Neutrophil (primary cell): ENCODE data around the gene ZNF592.

GRCh38 chr15:80250806-80251373 lies 1.1 kb downstream of the CTXND1 start:
- PRO-cap, result no peak

GRCh38 chr15:80978847-80979599 lies 10.6 kb downstream of the MESD start:
- PRO-cap, result no peak

DNA sequence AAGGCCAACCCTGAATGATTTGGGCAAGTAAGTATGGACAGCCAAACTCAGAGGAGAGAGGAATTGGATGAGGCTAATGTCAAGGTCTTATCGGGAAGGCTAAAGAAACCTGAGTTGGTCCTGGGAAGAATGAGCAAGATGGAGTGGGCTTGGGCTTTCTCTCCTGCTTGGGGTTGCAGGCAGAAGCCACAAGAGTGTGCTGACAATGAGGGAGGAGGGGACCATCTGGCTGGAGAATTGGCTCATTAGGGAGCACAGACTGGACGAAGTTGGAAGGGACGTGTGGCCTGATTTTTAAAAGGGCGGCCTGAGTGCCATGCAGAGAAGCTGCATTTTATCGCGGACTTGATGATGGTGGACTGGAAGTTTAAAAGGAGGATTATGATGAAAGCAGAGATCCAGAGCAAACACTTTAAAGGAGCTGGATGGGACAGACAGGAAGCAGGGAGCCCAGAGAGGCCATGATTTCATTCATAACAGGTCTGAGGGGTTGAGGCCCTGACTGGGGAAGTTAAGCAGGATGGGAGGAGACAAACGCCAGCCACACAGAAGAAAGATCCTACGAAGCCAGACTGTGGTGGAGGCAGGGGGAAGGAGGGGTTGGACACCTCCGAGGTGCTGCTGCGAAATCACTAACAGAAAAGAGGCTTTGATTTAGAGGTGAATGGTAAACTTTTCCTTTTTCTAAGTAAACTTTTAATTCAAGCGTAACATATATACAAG lies 23.6 kb downstream of the TLNRD1 start:
- PRO-cap, result no peak

DNA sequence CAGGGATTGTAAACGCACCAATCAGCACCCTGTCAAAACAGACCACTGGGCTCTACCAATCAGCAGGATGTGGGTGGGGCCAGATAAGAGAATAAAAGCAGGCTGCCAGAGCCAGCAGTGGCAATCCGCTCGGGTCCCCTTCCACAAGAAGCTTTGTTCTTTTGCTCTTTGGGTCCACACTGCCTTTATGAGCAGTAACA lies 25.3 kb downstream of the CFAP161 start:
- PRO-cap, result no peak

DNA sequence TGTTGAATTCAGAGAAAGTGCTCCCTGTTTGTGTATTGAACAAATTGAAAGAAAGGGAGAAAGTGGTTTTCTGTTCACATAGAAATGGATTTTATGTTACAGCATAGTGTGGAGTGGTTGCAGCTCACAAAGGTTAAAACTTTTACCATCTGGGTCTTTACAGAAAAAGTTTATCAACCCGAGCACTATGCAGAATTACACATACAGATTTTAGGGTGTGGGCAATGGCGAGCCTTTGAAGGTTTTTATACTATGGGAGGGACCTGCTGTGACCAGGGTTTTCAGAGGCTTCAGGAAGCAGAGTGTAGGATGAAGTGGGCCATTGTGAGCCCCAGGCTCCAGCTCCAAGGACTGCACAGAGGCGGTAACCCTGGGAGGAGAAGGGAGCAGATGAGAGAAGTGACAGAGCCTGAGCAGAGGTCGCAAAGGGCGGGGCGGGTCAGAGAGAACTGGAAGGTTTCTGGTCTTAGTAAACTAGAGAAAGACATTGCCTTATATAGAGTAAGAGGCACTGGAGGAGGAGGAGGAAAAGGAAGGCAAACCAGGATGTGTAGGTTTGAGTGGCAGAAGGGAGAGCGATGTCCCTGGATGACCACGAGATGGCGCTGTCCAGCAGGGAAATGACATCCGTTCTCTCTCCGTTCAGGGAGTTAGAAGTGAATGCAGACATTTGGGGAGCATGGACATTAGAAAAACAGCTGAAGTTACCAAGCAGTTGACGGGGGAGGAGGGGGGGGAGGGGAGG lies 49.1 kb downstream of the STARD5 start:
- PRO-cap, result no peak

DNA sequence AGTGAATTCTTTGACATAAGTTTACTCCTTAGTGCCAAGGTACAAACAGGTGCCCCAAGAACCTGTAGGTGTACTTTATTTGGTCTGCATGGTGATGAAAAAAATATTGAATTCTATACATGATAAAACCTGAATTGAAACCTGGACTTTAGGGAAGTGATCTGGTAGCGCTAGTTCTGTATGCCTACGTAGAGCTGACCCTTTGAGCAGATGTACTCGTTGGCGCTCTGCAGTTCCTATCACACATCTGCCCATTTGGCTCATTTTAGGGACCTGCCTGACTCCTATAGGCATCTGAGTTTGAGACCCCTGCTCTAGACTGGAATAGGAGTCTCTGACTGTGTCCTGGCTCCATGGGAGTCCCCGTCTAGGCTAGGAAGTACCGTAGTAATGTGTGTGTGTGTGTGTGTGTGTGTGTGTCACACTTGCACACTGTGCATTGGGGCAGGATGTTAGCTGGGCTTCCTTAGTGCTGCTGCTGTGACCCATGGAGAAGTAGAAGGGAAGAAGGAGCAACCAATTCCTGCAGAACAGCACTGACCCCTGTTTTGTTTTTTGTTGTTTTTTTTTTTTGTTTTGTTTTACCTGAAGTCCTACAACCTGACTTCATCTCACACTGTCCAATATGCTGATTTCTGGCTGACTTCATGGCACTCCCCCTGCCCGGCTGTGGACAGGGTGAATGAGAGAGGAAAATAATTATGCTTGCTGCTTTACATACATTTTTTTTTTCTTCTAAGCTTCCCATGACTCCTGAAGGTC lies 21.1 kb downstream of the STARD5 start:
- PRO-cap, result no peak

- PRO-cap, result no peak
These were observed 3.1 kb downstream of the RPS17 start for GRCh38 chr15:82537129-82537648.

DNA sequence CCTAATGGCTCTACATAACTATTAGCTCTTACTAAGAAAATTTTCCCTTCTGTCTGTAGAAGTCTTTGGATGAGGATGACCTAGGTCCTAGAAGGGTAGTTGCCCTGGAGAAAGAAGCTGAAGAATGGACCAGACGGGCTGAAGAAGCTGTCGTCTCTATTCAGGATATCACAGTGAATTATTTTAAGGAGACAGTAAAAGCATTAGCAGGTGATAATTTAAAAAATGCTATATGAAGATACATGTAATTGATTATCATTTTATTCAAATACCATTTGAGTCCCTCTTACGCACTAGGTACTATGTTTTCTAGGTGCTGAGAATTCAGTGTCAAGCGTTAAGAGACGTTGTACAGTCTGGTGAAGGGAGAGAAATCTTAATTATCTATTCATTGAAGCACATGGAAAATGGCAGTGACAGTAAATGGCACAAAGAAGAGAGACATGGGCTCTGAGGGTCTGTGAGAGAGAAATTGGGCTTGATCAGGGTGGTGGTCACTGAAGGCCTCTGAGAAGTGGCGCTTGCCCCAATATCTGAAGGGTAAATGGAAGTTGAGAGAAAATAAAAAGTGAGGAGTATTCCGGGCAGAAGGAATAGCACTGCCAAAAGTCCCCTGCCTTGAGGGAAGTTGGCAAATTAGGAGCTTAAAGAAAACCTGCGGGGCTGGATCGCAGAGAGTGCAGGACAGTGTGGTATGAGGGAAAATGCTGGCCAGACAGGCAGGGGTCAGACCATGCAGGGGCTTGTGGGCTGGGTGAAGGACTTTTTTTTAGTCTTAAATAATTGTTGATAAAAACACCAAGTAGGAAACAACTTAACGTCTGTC lies 7.4 kb downstream of the WHAMM start:
- PRO-cap, result no peak

DNA sequence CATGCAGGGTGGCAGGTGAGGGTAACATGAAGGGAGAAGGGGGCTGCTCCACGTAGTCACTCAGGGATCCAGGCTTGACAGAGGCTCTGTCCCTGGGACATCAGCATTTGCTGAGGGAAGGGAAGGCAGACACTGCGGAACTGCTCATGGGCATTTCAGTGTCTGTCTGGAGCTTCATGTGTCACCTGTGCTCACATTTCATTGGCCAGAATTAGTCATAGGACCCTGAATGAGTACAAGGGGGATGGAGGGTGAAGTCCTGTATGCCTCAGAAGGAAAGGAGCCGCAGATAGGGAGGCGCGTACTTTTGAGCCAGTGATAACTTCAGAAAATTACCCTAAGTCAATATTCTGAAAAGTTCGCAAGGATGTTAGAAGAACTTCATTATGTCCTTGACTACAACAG lies 34.5 kb downstream of the WHAMM start:
- PRO-cap, result no peak

GRCh38 chr15:82990425-82991023 lies 4.5 kb downstream of the RAMAC start:
- PRO-cap, result no peak

DNA sequence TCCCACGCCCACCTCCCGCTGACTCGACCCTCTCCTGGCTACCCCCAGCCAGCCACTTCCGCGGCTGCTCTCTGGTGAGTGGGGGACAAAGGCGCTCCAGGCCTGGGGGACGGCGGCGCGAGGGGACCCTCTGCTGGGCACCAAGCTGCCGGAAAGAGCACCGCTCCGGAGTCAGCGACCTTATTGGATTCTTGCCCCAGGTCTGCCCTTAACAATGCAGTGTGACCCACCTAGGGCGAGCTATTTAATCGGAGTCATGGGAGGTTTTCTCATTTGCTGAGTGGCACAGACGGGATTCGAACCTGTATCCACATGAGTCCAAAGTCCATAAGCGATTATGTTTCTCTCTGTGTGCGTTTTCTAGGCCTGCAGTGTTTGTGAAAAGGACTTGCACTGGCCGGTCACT lies 588 bp upstream of the HDGFL3 start:
- PRO-cap, result no peak

GRCh38 chr15:83656936-83657705 lies 3.2 kb downstream of the ADAMTSL3 start:
- PRO-cap, result no peak

GRCh38 chr15:84546175-84546682 lies 54.6 kb upstream of the ZSCAN2 start:
- PRO-cap, result no peak

- PRO-cap, result no peak
These were observed 12.8 kb upstream of the ZSCAN2 start for GRCh38 chr15:84587816-84588535.

- PRO-cap, result no peak
These were observed 20.9 kb downstream of the WDR73 start for GRCh38 chr15:84633115-84633719.

GRCh38 chr15:84634386-84634685 lies 19.7 kb downstream of the WDR73 start:
- PRO-cap, result no peak

DNA sequence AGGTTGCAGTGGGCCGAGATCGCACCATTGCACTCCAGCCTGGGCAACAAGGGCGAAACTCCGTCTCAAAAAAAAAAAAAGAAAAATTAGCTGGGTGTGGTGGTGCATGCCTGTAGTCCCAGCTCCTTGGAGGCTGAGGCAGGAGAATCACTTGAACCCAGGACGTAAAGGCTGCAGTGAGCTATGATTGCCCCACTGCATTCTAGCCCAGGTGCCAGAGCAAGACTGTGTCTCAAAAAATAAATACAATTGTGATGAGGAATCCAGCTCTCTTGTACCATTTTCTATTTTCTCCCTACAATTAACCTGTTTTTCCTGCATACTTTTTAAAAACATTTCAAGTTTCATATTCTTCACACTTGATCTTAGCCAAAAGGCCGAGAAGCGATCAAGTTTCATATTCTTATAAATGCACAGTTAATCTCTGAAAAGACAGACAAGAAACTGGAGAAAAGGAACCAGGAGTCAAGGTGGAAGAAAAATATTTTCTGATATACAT lies 20.5 kb downstream of the SEC11A start:
- PRO-cap, result no peak

DNA sequence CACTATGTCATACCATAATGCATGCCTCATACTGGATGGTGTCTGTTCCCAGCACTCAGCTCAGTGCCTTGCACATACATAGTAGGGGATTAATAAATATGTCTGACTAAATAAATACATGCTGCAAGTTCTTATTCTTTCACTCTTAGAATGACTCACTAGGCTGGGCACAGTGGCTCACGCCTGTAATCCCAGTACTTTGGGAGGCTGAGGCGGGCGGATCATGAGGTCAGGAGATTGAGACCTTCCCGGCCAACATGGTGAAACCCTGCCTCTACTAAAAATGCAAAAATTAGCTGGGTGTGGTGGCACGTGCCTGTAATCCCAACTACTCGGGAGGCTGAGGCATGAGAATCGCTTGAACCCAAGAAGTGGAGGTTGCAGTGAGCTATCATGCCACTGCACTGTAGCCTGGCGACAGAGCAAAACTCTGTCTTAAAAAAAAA lies 12.7 kb upstream of the ZNF592 start:
- PRO-cap, result no peak

- PRO-cap, result bidirectional peak, plus-strand start at chr15:84748149, minus-strand start at chr15:84748068; bidirectional peak, plus-strand start at chr15:84748362, minus-strand start at chr15:84748458
These were observed 373 bp upstream of the ZNF592 start for GRCh38 chr15:84747940-84748498.

GRCh38 chr15:84748499-84749154 lies at the start of gene ZNF592:
Gene ZNF592, plus strand, starts transcription at chr15:84748592.
- PRO-cap, result unidirectional peak, minus-strand start at chr15:84748840